ENCODE measurements around the genes TMEM178A and HAAO.

GRCh38 chr2:39114665-39115768 is 5.8 kb downstream of the SOS1 start:
- PRO-cap: no peak

GRCh38 chr2:39124189-39125338 is 3.7 kb upstream of the SOS1 start:
- PRO-cap: bidirectional peak, plus-strand start at chr2:39124555, minus-strand start at chr2:39124266

GRCh38 chr2:39306181-39307276 is 130.6 kb downstream of the MAP4K3 start:
- PRO-cap: no peak

- PRO-cap: no peak
These were observed 123.5 kb downstream of the MAP4K3 start for GRCh38 chr2:39313381-39314208.

GRCh38 chr2:39665775-39666688 is at the start of gene TMEM178A:
Gene TMEM178A (plus strand): TSS chr2:39665917.
- PRO-cap: no peak

- PRO-cap: no peak
These were observed 41.4 kb downstream of the THUMPD2 start for GRCh38 chr2:39737600-39738208.

GRCh38 chr2:40451317-40451424 is 719 bp downstream of the SLC8A1 start:
- PRO-cap: no peak

- PRO-cap: no peak
These were observed 5.4 kb upstream of the SLC8A1 start for GRCh38 chr2:40457299-40457651.

GRCh38 chr2:41610446-41610998 is 437.3 kb upstream of the PKDCC start:
- PRO-cap: no peak

GRCh38 chr2:41967347-41968009 is 80.3 kb upstream of the PKDCC start:
- PRO-cap: no peak

DNA sequence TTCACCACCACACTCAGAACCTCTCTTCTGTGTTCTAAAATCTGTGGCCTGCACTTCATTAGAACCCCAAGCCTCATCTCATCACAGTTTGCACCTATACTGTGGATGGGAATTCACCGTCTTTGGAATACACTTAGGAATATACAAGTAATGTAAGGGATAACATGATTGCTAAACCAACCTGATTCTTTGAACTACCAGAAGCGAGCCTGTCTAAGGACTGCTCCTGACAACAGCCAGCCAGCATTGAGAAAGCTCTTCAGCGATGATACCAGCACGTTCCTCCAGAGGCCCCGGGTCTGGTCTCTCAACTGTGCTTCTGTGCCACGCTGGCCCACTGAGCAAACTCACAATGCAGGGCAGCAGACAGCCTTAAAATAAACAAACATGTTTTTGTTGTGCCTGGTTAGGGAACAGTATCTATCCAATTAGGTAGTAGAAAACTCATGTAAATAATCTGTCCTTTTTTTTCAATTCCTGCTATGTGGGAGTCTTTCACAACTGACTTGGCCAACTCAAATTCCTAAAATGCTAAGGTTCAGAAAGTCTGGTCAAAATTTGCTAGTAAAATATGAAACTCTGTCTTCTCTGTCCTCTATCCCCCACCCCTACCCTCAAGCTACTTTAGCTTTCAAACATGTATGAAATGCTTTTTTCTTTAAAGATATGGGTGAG is 21.5 kb upstream of the EML4 start:
- PRO-cap: no peak

- PRO-cap: no peak
These were observed 20.8 kb downstream of the EML4 start for GRCh38 chr2:42189703-42190570.

DNA sequence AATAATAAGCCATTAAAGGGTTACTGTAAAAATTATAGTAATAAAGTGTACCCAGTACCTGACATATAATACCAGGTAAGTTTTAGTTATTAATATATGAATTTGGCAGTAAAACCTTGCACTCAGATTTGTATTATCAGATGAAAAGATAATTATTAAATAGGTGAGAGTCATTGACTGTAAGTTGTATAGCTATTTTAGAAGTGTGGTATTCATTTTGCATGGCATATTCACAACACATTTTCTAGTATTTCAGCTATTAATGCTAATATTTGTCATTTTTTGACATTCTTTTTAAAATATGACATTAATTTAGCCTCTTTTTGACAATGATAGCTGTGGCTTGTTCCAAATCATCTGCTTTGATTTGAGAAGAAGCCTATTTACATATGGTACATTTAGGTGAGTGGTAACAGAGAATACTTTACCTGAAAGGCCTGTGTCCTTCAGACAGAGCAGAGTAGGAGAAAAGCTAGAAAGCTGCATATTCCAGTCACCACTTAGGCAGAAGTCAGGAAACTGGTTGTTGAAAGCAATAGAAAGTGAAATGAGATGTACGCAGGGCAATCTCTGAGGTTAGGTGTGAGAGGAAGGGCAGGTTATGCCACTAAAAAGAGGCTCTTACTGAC is 93.8 kb downstream of the COX7A2L start:
- PRO-cap: no peak

DNA sequence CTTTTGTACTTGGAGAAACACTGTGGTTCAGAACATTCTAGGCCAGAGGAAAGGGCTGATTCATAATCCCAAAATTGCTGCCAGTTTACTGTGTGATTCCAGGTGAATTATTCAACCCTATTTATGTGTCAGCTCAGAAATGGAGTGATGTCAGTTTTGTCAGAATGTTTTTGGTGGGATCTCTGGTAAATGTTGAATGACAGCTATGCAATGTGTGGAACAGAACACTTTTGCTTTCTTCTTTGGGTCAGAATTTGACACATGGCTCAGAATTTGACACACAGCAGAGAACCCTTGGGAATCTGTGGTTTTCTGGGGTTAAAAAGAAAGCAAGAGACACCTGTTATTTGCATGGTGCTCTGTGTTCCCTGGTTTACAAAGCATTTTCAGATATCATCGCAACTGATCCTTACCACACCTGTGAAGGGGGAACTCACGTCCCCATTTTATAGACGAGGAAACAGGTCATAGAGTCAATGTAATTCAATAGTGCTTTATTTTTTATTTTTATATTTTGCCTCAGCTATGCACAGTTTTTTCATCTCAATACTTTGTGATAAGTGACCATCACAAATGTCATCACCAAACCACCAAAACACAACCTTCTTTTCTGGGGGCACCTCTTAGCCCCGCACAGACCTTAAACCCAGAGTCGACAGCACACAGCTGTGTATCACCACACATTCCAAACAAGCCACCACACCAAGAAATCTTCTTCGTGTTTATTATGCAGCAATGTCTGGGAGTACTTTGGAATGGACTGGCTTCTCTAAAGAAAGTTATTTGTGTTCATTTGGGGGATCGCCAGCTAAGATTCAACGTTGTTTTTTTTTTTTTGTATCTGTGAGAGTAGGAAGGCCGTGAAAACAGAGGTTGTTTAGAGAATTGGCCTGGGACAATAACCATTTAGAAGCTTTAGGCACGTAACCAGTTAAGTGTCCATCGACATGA is 1.3 kb upstream of the MTA3 start:
- PRO-cap: no peak

- PRO-cap: no peak
These were observed at the start of gene HAAO for GRCh38 chr2:42791919-42793234. Gene HAAO (minus strand): TSS chr2:42792583.

- PRO-cap: no peak
These were observed 969 bp upstream of the HAAO start for GRCh38 chr2:42793235-42793869.

DNA sequence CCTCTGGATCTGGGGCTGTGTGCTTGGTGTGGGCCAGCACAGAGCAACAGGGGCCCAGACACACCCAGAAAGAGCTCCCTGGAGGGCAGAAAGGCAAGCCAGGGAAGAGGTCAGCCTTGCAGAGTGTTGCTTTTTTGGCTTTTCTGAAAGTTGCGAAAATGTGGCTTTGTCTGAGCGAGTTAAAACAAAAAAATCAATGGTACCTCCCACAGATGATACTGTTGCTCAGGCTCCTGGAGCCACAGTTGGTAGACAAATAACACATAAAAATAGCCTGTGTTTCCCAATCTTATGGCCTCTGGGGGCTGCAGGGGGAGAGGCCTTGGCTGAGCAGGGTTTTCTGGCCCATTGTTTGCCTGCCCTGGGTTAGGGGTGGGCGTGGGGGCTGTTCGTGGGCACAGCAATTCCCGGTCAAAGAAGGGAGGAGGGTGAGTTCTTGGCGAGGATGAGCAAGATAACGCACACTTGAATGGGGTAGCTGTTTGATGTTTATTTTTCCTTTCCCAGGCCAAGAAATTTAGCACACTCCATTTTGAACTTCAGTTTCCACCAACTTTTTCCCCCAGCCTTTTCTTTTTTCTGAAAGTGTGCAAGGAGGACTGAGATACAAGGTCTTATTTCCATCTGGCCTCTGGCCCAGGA is 167.1 kb upstream of the HAAO start:
- PRO-cap: no peak

DNA sequence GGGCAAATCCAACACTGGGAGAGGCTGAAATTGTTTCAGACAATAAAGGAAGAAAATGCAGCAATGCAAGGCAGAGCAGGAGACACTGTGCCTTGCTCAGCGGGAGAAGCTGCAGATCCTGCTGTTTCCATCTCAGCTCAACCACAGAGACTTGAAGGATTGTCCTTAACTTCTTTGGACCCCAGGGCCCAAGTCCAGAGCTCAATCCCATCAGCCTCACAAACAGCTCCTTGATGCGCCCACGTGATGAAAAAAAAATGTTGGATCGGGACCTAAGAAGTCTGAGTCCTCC is 175.7 kb downstream of the ZFP36L2 start:
- PRO-cap: no peak

DNA sequence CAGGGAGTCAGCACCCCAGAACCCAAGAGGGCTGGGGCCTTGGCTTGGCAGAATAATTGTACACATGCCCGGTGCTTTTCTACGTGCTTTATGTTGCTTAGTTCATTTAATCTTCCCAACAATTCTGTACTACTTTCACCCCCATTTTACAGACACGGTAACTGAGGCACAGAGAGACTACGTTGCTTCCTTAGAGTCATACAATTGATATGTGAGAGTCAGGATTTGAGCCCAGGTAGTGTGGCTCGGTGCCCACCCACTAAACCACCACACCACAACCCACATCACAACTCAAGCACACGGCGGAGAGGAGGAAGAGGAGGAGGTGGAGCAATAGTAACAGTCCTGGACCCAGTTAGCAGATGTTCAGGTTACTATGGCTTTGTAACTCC is 167.3 kb downstream of the ZFP36L2 start:
- PRO-cap: no peak

- PRO-cap: no peak
These were observed 70.4 kb downstream of the ZFP36L2 start for GRCh38 chr2:43155817-43156528.

Measured in LUHMES (cell line).